Metastatic Lung Carcinoma in the Adrenal Gland (tissue), 1 donor: ENCODE results near the genes CCDC190 and RGS5.

GRCh38 chr1:161624510-161625002 lies 6.4 kb downstream of the FCGR3B start:
- PRO-cap: no peak

DNA sequence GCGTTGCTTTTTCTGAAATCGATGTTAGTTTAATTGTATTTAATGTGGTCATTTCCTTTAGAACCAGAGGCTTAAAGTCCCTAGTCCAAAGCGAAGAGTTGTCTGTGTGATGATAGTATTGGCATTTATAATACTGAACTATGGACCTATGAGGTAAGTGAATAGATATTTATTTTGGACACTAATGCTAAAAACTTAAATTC lies 54.8 kb downstream of the ATF6 start:
- PRO-cap: no peak

DNA sequence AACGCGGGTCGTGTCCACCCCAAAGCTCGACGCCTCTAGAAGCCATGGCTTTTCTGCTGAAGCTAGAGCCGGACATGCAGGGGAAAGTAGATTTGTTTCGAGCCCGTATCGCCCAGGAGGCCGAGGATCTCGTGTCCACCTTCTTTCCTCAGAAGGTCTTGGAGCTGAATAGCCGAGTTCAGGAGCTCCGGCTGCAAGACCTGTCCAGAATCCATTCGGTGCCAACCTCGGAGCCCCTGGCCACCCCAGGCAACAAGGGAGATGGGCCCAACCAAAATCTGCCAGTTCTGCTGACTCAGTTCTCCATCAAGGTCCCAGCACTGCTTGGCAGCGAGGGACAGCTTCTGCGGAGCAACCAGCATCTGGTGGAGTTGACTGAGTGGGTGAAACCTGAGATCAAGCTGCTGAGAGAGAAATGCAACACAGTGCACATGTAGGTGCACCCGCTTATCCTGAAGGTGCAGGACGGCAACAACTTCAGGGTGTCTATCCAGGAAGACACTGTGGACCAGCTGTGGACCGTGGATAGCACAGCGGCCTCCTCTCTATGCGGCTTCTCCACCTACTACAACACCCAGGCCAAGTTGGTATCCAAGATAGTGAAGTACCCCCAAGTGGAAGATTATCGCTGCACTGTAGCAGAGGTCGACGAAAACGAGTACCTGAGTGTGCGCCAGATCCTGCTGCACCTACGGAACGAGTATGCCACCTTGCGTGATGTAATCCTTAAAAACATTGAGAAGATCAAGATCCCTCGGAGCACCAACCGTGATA lies 125.0 kb downstream of the ATF6 start:
- PRO-cap: no peak

DNA sequence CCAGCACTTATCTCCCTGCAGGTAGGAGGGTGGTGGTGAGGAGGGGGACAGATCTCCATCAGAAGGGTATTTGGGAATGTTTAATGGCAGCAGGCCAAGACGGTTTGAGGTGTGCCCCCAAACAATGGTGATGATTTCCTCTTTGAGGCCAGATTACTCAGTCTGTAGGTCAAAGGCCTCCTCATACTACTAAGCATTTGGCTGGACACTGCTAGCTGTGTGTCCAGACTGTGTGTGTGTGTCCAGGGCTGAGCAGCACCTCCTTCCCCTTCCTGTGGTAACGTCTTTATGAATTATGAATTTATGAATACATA lies 19.1 kb downstream of the NOS1AP start:
- PRO-cap: no peak

GRCh38 chr1:162400731-162401278 lies 11.1 kb downstream of the SH2D1B start:
- PRO-cap: no peak

DNA sequence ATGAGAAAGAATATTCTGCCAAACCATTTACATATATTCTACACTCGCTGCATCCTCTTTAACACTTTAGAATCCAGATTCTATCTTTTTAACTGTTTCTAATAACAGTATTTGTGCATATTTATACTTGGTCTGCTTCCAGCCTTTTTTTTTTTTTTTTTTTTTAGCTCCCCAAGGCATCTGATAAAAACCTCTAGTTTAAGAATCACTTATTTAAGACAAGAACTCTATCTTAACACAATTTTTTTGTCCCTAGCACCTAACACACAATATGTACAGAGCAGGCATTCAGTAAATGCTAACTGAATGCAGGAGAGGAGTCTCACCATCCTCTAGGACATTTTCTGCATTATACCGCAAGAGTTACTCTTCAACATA lies 29.8 kb upstream of the UHMK1 start:
- PRO-cap: no peak

DNA sequence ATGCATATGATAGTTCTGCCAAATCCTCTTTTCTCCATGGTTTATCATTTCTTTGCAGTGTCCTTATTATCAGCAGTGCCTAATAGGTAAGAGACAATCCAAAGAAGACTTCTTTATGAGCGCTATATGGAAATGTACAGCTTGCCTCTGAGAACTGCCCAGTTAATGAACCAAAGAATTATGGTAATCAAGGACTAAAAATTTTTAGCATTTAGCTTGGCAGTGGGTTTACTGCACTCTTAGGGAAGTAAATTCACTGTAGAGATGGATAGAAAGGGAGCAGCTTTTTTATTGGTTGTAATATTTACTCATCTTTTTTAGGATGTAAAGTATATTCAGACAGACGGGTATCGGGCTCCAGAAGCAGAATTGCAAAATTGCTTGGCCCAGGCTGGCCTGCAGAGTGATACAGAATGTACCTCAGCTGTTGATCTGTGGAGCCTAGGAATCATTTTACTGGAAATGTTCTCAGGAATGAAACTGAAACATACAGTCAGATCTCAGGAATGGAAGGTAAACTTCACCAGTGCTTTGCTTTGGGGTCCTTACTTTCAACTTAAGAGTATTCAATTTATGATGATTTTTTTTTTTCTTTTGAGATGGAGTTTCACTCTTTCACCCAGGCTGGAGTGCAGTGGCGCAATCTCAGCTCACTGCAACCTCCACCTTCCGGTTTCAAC lies 3.1 kb downstream of the UHMK1 start:
- PRO-cap: no peak

GRCh38 chr1:162792417-162793003 lies 2.0 kb downstream of the HSD17B7 start:
- PRO-cap: no peak

GRCh38 chr1:162860828-162861376 lies at the start of gene CCDC190:
CCDC190 (minus strand) TSS chr1:162861175.
- PRO-cap: no peak

DNA sequence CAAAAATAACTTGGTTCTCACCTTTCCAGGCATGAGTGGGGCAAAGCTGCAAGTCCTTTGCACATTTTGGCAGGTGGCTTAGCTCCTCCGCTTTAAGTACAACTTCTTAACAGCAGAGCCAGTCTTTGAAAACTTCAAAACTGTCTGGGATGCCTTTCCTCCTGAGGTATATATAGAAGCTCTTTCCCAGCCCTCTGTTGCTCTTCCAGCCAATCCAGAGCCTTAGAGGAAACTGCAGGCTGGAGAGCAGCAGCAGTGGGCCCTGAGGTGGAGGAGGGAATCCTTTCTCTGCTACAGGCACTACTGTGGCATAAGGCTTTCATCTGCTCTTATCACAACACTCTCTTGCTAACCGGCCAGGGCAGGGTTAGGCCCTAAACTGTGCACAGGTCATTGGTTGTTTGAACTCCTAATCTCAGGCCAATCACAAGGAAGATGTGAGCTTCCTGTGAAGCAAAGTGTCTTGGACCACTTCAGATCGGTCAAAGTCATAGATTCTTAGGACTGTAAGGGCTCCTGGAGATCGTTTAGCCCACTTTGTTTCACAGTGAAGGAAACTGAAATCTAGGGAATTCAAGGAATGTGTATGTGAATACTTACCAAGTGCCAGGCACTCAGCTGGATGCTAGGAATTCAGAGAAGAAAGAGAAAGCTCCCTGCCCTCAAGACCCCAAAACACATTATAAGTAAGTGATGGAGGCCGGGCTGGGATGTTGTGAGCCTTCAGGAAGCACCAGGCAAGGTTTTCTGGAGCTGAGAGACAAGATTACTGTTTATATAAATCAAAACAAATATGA lies at the start of gene RGS5:
Gene RGS5 (minus strand): TSS at position 146 of the 797 bp plus-strand sequence.
- PRO-cap: no peak

GRCh38 chr1:163320987-163321292 lies 814 bp upstream of the NUF2 start:
- PRO-cap: no peak

GRCh38 chr1:164558486-164558982 lies 450 bp upstream of the PBX1 start:
- PRO-cap: bidirectional peak, plus-strand start at chr1:164559184, minus-strand start at chr1:164558886

- PRO-cap: no peak
These were observed 31.4 kb downstream of the PBX1 start for GRCh38 chr1:164590020-164591130.

DNA sequence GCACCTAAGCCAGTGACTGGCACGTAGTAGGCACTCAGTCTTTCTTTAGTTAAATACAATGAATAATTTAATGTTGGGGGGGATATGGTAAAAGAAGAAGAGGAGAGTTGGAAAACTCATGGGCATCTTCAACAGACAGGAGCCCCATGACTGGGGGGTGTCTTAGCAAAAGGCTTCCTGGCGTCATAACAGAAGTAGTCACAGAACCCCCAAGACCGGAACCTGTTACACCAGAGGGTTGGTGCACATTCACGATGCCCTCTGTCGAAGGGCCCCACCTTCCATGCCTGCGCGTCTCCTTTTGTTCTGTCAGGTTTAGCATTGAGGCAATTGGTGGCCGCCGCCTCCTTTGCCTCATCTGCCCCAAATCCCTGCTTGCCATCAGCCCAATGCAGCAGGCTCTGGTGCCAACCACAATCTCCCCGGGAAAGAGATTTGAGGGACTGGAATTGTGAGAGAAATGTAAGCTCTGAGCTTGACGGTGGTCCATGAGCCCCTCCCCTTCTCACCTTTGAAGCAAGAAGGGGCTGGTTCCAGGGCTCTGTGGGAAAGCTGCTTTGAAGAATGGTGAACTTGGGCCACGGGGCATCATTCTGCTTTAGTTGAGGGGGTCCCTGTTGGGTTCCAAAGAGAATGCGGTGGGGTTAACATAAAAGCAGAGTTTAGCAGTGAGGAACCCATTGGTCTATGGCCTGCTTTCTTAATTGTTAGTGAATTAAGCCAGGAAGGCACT lies 51.0 kb downstream of the PBX1 start:
- PRO-cap: no peak

DNA sequence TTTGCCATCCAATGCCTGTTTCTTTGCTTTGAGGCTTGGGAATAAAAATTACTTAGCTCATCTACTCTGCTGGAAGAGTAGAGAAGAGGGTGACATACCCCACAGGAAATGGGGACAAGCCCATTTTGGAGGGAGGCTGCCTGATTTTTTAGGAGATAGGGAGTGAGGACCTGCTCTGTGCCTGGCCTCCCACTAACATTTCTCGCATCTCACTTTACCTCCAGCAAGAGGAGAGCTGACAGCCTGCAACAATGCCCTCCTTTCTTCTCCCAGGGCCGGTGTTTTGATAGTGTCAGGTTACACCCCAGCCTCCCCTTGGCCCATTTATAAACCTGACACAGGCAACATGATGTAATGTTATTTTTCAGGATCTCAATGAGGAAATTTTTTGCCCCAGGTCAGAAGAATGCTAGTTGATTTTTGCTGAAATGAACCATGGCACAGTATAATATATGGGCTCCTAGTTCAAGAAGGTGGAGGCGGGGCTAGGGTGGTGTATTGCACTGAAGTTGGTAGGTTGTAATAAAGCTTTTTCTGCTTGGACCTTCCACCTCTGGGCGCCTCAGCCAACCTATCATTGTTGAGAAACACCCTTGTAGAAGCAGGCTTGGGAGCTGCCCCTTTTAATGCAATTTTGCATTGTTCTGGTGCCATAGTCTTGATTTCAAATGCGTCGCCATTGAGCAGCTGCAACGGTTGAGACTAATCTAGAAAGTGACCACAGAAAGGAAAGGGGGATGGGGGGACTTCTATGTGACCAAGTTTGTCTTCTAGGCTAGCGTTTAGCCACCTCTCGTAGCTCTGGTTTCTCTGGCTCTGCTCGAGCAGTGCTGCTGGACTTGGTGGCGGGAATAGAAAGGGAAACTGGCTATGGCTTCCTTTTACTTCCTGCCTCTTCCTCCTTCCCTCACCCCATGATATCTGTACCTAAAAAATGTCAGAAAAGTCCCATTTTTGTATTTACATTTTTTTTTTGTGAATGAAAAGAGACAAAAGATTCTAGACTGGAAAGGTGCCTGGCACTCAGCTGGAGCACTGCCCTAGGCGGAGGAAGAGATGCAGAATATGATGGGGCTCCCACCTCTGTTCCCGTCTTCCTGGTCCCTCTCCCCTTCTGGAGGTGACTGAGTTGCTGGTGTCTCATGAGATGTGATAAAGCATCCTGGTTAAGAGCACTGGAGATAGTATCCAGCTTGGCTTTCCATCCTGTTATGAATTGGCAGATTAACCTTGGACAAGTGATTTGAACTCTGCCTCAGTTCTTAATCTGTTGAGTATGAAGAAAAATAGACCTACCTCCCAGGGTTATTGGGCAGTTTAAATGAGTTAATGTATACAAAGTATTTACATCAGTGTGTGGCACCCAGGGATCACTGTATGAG lies 53.2 kb downstream of the PBX1 start:
- PRO-cap: no peak

DNA sequence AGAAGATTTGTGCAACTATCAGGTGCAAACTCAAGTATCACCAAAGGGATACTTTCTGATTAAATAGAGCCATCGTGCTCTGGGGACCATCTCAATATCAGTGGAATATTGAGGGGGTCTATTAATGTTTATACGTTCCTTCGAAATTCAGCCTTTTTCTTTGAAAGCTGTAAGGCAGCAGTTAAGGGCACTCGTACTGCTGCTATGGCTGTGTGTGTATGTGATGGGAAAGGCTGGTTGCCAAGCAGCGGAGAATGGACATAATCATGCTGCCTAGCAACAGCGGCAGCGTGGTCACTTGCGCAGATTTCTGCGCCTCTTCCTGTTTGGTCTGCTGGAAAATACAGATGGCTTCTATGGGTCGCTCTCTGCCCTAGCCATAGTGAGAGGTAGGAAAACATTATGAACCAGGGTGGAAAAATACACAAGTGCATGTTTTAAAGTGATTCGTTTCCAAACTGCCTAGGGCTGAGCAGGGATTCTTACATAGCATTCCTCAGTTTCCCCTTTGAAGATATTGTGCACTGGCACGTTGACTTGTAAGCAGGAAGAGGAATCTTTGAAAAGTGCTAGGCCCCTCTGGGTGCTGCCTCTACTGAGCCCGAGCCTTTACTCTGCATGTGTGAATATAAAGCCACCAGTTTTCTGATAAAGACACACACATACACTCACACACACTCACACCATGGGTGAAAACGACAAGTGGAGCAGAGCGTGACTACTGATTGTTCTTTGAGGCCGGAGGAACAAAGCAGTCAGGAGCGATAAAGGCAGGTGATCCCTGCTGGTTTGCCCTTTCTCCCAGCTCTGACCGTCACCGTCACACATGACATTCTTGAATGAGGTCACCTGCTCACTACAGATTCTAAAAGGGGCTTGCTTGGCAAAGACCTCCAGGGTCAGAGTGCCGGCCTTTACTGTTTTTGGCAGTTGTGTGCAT lies 79.2 kb downstream of the PBX1 start:
- PRO-cap: no peak

DNA sequence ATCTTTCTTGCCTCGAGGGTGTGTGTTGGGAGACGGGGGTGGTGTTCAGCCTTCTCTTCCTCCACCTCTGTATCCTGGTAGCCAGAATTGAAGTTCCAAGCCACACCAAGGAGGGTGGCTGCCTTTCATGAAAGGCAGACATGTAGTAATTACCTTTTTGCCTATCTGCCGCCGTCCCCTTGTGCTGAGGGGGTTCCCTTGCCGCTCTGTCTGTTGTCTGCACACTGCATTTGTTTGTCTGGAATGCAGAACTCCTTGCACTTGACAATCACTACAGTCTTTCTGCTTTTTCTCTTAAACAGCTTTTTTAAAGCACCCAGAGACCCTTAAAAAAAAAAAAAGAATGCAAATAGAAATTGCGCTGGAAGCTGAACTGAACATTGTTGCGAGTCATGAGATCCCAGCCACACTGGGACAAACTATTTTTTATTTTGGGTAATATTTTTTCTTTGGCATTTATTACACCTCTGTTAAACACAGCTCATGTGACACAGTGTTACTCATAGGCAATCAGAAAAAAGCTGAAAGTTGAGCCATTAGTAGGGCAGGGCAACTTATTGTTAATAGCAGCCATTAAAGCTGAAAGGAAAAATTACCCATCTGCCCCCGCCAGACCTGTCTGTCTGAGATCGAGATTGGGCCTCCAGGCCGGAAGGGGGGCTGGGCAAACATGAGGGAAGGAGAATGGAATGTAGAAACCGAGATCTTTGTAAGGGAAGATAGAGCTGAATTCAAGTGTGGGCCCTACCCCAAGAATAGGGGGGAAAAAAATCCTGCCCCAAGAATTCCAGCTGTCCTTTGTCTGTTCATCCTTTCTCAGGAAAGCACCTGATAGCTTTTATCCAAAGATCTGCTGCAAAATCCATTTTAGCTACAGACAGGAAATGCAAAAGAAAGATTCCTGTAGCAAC lies 212.5 kb downstream of the PBX1 start:
- PRO-cap: no peak

DNA sequence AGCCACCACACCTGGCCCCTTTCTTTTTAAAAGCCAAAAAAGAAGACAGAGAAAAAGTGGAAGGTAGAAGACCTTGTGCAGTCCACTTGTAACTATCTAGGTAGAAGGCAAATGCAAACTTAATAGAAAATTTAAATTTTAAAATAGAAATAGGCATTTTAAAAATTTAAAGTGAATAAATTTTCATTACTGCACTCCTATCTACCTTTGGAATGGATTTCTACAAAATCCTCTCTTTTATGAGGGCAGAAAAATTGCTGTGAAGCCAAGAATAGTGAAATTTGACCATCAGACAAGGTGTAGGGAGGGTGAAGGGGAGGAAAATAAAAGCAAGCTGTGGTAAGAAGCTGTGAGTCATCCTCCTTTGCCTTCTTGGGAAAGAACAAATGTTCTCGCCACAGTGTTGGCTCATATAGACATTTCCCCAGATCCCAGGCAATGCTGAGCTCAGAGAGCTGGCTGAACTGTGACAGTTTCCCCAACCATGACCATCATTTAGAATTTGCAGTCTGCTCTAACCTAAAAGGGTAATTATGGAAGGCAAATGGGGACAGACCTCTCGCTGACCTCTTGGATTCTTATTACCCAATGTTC lies 235.3 kb downstream of the PBX1 start:
- PRO-cap: no peak

GRCh38 chr1:164801135-164801474 lies 242.1 kb downstream of the PBX1 start:
- PRO-cap: no peak

DNA sequence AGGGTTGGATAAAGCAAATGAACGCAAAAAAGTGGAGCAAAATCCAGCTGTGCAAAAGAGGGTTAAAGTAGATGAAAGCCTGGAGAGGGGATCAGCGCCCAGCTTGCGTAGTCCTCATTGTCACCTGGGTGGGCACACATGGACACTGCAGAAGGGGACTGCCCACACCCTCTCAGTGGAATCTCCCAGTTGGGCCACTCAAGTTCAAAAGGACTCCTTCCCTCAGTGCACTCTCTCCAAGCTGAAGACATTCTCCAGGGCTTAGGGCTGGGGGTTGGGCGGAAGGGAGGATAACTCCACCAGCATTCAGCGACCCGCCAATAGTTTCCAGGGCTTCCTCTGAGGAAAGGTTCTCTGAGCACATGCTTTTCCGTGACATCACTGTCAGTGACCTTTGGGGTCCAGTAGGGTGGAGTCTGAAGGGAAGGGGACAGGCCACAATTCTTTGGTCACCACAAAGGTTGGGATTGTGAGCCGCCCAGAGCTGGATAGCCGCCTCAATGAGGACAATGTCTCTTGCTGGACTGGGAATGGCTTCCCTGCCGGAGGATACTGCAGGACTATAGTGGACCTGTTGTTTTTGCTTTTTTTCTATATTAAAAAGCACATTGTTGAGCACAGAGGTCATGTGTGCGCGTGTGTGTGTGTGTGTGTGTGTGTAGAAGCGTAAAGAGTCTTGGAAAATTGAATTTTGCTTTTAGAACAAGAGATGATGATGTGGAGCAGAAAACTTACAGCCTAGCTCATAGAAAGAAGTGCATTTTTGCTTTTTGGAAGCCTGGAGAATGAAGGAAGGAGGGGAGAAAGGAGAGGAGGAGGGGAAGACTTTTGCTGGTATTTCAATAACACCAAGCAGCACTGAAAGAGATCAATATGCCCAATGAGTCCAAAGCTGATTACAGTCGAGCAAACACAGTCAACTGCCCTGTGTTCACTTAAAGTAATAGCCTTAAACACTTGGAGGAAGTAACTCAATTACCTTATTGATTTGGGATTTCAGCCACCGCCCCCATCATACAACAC lies 22.9 kb upstream of the RXRG start:
- PRO-cap: no peak